Right atrium auricular region (tissue), 2 donors: Measurements from ENCODE around the genes KCNJ18 and WSB1.

DNA sequence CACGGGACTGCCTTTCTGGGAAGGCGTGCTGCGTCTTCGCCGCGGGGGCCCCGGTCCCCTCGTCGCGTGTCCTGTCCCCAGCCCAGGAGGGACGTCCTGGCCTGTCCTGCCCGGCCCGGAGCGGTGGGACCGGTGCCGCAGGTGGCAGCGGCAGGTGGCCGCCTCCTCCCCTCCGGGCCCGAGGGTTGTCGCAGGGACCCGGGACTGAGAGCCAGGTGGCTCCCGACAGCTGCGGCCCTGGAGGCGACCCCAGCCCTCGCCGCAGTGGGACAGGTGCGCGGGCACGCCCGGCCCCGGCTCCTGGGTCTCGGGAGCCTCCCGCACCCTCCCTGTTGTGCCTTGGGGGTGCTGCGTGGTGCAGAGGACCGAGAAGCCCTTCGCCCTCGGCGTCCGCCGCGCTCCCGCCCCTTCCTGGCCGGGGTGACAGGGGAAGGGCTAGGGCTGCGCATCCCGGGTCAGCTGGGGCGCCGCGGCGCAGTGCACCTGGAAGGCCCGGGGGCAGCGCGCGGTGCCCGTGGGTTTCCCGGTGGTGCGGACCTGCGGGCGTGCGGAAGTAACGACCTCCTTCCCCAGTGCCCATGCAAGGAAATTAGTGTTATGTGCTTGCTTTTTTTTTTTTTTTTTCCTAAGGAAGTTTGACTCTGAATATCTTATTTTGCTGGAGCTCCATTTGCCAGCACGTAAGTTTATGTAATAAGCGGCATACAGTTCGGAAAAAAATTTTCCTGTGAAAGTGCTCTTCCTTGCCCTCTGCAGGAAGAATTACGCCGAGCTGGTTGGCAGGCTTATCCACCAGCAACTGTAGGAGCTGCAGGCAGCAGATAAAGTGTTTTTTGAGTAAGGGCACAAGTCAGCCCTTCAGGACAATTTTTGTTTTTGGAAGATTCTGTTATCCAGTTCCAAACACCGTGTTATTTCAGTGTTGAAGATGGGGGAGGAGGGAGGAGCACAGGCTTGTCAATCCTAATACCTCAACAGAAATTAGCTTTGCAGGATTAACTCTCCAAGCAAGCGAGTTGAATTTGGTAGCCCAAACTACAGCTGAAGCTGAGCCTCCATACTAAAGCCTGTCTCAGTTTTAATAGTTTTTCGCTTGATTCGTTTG, 731 bp downstream of the SPECC1 start:
- PRO-cap = bidirectional peak, plus-strand start at position 482 of the sequence, minus-strand start at position 403 of the sequence; bidirectional peak, plus-strand start at position 817 of the sequence, minus-strand start at position 695 of the sequence
- RAMPAGE, long total RNA, 2 experiments = no peak in any of the 2 experiments

- PRO-cap = no peak
- RAMPAGE, long total RNA, 2 experiments = no peak in any of the 2 experiments
These were observed 48.5 kb upstream of the CDRT15L2 start for GRCh38 chr17:20531106-20531389.

GRCh38 chr17:20840339-20840929, 202.4 kb downstream of the USP22 start:
- PRO-cap = unidirectional peak, plus-strand start at chr17:20840686
- RAMPAGE, long total RNA, 2 experiments = no peak in any of the 2 experiments

DNA sequence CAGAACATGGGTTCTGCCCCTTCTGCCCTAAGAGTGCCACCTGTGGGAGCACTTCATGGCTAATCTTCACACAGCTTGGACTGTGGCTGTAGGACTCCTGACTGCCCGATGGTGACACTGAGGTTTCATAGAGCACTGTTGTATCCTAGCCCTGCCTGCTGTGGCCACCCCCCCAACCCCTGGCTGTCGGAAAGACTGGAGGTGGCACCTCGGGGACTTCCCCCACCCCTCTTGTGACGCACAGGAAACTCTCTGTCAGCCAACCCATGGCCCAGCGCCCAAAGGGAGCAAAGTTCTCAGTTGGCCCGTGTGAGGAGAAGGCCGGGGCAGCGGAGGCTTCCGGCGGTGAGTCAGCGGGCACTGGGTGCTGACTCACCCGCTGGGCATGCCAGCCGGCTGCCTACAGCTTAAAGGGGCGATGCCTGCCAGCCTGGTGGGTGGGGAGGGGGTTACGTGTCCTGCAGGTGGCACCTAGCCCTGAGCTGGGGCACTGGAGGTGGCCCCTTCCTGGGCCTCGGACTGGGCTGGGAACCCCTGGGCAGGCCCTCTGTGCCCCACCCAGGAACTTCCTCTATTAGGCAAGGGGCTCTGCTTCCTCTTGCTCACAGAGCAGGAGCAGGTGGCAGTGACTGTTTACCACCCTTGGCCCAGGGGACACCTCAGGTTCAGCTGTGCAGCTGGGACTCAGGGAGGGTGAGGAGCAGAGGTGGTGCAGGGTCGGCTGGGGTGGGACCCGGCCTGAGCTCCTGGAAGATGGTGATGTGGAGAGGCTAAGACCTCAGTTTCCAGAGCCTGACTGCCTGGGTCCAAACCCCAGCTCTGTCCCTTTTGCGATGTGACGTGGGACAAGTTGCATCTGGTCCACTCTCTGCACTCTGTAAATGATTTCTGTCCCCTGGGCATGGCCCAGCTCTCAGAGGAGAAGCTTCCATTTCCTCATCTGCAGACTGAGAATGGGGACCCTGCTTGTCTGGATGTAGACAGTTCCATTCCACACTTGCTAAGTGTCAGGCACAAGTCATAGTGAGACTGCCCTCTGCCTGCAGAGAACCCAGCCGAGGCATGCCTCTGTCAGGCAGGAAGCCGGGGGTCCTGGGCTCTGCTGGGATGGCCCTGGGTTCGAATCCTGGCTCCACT, 3.6 kb downstream of the MAP2K3 start:
- PRO-cap = bidirectional peak, plus-strand start at position 318 of the sequence, minus-strand start at position 119 of the sequence; bidirectional peak, plus-strand start at position 605 of the sequence, minus-strand start at position 492 of the sequence
- RAMPAGE, long total RNA, 2 experiments = no peak in any of the 2 experiments

GRCh38 chr17:21300922-21301523, 16.5 kb downstream of the MAP2K3 start:
- PRO-cap = no peak
- RAMPAGE, long total RNA, 2 experiments = no peak in any of the 2 experiments

GRCh38 chr17:21376793-21377728, 904 bp downstream of the KCNJ12 start:
- PRO-cap = bidirectional peak, plus-strand start at chr17:21377133, minus-strand start at chr17:21376906
- RAMPAGE, long total RNA, 2 experiments = no peak in any of the 2 experiments

GRCh38 chr17:21387651-21388466, 11.7 kb downstream of the KCNJ12 start:
- PRO-cap = no peak
- RAMPAGE, long total RNA, 2 experiments = no peak in any of the 2 experiments

DNA sequence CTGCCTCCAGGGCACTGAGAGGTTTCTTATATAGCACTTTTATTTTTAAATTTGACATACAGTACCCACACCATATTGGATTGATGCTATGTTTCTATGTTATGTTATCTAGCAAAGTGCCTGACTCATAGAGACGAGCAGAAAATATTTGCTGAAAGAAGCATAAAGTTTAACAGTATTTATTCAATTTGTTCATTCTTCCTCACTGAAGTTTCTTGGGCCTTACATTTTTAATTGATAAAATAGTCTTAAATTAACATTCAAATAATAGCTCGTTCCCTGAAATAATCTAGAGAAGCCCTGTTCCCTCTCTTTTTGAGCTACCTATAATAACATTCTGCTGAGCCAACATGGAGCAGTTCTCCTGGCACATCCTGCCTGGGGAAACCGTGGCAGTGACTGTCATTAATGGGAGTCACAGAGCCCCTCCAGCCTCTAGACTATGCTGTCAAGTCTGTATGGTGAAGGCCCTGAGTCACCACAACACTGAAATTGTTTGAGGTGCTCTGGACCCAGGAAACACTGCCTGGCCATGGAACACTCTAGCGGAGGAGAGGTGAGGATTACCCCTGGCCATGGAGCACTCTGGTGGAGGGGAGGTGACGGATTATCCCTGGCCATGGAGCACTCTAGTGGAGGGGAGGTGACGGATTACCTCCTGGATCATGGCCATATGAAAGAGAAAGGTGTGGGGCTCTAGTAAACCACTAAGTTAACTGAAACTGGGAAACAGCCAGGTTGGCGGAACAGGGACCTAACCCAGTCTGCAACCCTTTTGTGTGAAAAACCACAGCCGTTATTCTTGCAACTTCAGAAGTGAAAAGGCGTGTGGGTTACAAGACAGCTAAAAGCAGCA, 156.5 kb downstream of the KCNJ12 start:
- PRO-cap = no peak
- RAMPAGE, long total RNA, 2 experiments = no peak in any of the 2 experiments

DNA sequence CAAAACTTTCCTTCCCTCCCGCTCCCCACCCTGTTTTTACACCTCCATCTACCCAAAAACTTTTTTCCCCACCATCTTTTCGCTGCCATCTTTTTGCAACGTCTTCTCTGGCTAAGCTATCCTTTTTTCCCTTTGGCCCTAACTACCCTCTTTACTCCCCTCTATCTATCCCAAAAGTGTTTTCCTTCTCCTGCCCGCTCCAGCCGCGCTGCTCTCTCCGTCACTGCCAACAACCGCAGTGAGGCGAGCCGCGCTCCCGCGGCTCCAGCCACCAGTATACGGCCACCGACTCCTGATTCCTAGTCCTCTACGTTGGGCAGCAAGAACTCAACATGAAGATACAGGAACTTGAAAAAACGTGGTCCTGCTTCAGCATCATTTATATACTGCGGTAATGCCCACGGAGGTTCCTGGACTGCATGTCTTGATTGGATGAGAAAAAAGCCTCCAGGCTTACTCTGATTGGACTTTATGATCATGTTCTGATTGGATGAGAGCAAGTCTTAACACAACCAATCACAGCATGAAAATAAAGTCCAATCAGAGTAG, 80.0 kb upstream of the KCNJ18 start:
- PRO-cap = no peak
- RAMPAGE, long total RNA, 2 experiments = no peak in any of the 2 experiments

GRCh38 chr17:21612796-21613289, 79.5 kb upstream of the KCNJ18 start:
- PRO-cap = no peak
- RAMPAGE, long total RNA, 2 experiments = no peak in any of the 2 experiments

DNA sequence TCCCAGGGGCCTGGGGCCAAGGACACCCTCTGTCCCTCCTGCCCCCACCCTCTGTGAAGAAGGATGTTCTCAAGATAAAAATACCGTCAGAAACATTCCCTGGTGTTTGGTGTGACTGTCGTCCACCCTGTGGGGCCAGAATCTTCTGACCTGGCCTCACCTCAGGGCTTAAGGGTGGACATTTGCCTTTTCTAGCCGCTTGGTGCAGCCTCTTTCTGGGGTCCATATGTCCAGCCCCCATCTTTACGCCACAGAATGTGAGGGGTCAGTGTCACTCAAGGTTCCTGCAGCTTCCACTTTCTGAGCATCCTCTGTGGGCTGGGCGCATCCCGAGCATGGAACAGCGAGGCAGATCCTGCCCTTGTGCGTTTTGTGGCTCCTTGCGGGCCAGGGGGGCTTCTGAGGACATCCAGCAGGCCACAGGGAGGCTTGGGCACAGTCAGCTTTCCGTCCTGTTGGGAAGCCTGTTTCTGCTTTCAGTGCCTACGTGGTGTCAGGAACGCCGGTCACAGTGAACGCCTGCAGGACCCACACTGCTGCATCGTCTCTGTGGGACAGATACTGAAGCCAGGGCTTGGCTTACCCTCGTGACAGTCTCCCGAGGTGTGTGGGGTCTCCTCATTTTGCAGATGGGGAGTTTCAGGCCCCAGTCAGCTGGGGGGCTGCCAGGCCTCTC, at the start of gene KCNJ18:
Gene KCNJ18, plus strand, starts transcription at position 412 of the 676 bp plus-strand sequence.
- PRO-cap = no peak
- RAMPAGE, long total RNA, 2 experiments = no peak in any of the 2 experiments

DNA sequence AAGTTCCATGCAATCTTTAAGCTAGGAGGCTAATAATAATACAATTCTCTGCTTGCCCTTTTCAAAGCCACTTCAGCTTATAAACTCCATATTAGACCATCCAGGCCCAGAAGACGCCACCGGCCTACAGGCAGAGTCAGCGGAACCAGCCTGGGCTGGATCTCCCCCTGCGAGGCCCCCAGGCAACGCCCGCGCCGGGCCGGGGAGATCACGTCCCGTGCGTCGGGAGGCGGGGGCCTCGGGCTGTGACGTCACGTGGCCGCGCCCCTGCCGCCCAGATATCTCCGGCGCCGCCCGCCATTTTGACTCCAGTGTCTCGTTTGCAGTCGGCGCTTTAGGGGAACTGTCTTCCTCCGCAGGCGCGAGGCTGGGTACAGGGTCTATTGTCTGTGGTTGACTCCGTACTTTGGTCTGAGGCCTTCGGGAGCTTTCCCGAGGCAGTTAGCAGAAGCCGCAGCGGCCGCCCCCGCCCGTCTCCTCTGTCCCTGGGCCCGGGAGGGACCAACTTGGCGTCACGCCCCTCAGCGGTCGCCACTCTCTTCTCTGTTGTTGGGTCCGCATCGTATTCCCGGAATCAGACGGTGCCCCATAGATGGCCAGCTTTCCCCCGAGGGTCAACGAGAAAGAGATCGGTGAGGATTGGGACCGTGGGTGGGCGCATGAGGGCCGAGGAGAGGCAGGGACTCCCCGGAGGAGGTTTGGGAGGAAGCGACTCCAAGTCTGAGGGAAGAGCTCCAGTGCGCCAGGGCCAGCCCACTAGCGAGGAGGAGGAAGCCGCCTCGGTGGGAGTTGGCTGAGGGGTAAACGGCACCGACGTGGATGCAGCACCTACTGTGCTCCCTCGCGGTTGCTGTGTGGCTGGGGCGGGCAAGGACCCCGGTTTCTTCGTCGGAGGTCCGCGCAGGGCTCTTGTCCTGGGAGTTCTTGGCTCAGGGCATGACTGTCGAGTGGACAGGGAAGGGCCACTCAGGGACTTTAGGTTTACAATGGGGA, at the start of gene WSB1:
Gene WSB1, plus strand, starts transcription at position 311 of the 993 bp plus-strand sequence.
- PRO-cap = bidirectional peak, plus-strand start at position 311 of the sequence, minus-strand start at position 180 of the sequence
- RAMPAGE, long total RNA, 2 experiments = start-site peak on the plus strand in 2 of 2 experiments, centred at positions 328 to 855 of the sequence, 9 to 71 reads per replicate

DNA sequence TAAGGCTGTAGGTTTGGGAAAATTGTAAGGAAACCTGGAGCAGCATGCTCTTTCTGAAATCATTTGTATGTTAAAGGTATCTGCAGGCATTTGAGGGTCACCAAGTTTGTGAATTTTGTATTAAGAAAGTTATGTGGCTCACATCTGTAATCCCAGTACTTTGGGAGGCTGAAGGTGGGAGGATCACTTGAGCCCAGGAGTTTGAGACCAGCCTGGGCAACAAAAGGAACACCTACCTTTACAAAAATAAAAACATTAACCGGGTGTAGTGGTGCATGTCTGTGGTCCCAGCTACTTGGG, 5.1 kb downstream of the WSB1 start:
- PRO-cap = no peak
- RAMPAGE, long total RNA, 2 experiments = no peak in any of the 2 experiments

GRCh38 chr17:27379792-27380495, 76.3 kb upstream of the KSR1 start:
- PRO-cap = unidirectional peak, plus-strand start at chr17:27380395
- RAMPAGE, long total RNA, 2 experiments = no peak in any of the 2 experiments

DNA sequence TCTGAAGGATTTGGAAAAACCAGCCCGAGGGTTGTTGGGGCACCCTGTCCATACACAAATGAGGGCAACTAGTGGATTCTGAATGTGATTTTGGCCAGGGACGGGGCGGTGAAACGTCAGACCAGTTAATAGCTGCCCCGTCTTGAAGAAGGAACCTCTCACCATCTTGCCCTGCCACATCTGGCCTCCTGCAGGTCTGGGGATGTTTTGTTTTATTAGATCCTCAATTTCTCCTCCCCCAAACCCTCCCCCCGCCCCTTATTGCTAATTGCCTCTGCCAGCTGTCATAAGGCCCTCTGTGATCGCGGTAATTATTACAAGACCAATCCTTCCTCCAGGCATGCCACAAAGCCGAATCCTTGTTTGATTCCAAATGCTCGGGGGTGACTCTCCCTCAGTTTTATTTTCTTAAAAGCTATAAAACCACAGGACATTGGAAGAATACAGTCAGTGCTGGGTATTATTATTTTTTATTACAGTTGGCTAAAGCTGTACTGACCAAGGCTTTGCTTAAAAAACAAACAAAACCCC, 1.5 kb downstream of the KSR1 start:
- PRO-cap = unidirectional peak, minus-strand start at position 187 of the sequence
- RAMPAGE, long total RNA, 2 experiments = no peak in any of the 2 experiments

GRCh38 chr17:27529002-27529765, 72.9 kb downstream of the KSR1 start:
- PRO-cap = no peak
- RAMPAGE, long total RNA, 2 experiments = no peak in any of the 2 experiments

- PRO-cap = no peak
- RAMPAGE, long total RNA, 2 experiments = no peak in any of the 2 experiments
These were observed 82.2 kb downstream of the KSR1 start for GRCh38 chr17:27538332-27538877.

- PRO-cap = no peak
- RAMPAGE, long total RNA, 2 experiments = no peak in any of the 2 experiments
These were observed 48.4 kb upstream of the LGALS9 start for GRCh38 chr17:27582463-27583103.

DNA sequence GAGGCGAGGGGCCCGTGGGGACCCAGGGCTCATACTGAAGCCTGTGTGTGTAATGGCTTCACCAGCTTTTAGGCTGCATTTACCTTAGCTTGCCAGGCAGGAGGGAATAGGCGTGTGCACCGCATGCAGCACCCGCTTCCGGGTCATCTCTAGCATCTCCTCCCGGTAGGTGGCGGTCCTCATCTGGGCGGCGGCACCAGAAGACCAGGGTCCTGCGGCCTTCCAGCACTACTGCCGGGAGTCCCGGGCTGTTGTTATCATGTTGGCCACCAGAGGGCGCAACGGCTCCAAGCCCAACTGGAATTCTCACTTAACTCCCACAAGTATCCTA, 23.6 kb downstream of the LGALS9 start:
- PRO-cap = no peak
- RAMPAGE, long total RNA, 2 experiments = no peak in any of the 2 experiments

- PRO-cap = no peak
- RAMPAGE, long total RNA, 2 experiments = no peak in any of the 2 experiments
These were observed 128.1 kb upstream of the TMEM97 start for GRCh38 chr17:28190942-28191312.